Temporal lobe (tissue), 2 donors: ENCODE results near the gene PRPF38B.

GRCh38 chr1:103561519-103561997 lies 9.8 kb upstream of the AMY2B start:
- RAMPAGE, long total RNA, result no peak

- RAMPAGE, long total RNA, result no peak
Observed at GRCh38 chr1:104072904-104073126, 323.1 kb downstream of the AMY1C start.

GRCh38 chr1:107675495-107675934 lies 289.5 kb downstream of the VAV3 start:
- RAMPAGE, long total RNA, result no peak

- RAMPAGE, long total RNA, result no peak
Observed at GRCh38 chr1:107683717-107684092, 281.3 kb downstream of the VAV3 start.

- RAMPAGE, long total RNA, result no peak
Observed at GRCh38 chr1:107877792-107878036, 87.3 kb downstream of the VAV3 start.

GRCh38 chr1:107964282-107965038 lies 520 bp downstream of the VAV3 start:
- RAMPAGE, long total RNA, result no peak

DNA sequence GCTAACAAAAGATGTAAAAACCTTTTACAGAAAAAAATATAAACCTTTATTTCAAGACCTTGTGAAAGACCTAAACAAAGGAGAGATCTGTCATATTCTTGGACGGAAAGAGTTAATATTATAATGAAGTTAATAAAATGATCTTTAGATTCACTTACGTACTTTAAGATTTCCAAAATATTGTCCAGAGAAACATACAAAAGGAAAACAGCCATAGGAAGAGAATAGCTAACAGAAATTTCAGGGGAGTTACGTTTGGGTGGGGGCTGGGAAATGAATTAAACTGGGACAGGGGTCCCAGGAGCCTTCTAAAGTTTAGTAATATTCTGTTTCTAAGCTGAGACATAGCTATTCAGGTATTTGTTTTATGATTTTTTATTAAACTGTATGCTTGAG lies 94.0 kb downstream of the SLC25A24 start:
- RAMPAGE, long total RNA, result no peak

- RAMPAGE, long total RNA, result no peak
Observed at GRCh38 chr1:108536692-108537336, 23.1 kb upstream of the EEIG2 start.

- RAMPAGE, long total RNA, result no peak
Observed at GRCh38 chr1:108601350-108602064, 41.6 kb downstream of the EEIG2 start.

GRCh38 chr1:108692276-108693238 lies at the start of gene PRPF38B:
PRPF38B (plus strand) TSS chr1:108692310.
- RAMPAGE, long total RNA, result start-site peak on the plus strand at chr1:108692313-108692340, 25 and 165 reads in 2 replicates

- RAMPAGE, long total RNA, result no peak
Observed at GRCh38 chr1:108852068-108852521, 4.8 kb downstream of the AKNAD1 start.

DNA sequence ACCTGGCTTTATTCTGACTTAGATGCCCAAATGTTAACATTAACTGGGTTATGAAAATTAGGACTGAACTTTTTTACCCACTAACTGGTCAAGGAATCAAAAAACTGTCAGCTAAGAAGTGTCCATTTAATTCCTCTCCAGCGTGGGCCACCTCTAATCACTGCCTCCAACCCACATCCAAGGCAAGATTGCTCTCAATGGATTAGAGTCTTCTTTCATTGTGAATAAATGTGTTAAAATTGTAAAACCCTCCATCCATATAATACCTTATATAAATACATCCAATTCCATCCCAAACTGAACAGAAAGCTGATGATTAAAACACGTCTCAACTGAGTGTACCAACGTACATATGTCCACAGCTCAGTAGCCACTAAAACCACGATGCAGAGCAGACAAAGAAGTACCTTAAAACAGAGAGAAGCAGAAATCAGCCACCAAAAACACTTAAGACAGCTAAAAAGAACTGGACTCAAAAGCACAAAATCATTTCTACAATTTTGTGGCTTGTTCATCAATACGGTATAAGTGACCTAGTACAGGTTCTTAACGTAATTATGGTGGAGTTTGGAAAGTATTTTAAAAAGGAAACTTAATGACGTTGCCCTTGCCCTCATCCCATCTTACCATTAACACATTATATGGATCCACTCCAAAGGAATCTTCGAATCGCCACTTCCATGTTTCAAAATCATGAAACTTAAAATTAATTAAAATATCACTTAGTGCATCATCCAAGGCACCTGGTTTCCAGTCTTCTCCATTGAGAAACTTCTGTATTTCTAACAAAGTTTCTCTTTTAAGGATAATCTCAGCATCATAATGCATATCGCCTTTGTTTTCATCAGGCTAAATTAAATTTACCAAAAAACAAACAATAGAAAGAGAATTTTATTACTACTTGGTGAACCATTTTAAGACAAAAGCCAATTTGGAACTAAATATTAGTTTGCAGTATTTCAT lies 19.8 kb downstream of the CLCC1 start:
- RAMPAGE, long total RNA, result no peak

DNA sequence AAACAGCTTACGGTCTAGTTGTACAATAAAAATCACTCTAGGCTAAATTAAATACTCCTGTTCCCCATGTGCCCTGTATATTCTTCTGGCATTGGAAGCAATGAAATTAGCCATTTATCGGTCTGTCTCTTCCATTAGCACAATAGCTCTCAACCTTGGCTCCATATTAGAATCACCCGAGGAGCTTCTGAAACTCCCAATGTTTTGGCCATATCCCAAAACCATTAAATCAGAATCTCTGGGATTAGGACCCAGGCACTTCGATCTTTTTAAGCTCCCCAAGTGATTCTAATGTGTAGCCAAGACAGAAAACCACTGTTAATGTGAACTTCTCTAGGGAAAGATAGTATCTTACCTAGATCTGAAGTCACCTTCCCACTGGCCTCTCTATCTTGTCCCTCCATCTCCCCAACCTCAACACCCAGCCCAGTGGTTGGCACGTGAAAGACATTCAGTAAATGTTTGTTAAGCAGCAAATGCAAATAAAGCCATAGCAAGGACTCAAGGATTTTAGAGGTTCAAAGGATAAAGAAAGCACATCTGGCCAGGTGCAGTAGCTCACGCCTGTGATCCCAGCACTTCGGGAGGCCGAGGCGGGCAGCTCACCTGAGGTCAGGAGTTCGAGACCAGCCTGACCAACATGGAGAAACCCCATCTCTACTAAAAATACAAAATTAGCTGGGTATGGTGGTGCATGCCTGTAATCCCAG lies 9.9 kb downstream of the CLCC1 start:
- RAMPAGE, long total RNA, result no peak

GRCh38 chr1:108962017-108962440 lies 1.3 kb downstream of the CLCC1 start:
- RAMPAGE, long total RNA, result no peak

GRCh38 chr1:109131951-109132650 lies 18.2 kb downstream of the ELAPOR1 start:
- RAMPAGE, long total RNA, result no peak

GRCh38 chr1:109250652-109251213 lies 1.4 kb downstream of the CELSR2 start:
- RAMPAGE, long total RNA, result no peak

GRCh38 chr1:109254165-109254601 lies 4.8 kb downstream of the CELSR2 start:
- RAMPAGE, long total RNA, result no peak

DNA sequence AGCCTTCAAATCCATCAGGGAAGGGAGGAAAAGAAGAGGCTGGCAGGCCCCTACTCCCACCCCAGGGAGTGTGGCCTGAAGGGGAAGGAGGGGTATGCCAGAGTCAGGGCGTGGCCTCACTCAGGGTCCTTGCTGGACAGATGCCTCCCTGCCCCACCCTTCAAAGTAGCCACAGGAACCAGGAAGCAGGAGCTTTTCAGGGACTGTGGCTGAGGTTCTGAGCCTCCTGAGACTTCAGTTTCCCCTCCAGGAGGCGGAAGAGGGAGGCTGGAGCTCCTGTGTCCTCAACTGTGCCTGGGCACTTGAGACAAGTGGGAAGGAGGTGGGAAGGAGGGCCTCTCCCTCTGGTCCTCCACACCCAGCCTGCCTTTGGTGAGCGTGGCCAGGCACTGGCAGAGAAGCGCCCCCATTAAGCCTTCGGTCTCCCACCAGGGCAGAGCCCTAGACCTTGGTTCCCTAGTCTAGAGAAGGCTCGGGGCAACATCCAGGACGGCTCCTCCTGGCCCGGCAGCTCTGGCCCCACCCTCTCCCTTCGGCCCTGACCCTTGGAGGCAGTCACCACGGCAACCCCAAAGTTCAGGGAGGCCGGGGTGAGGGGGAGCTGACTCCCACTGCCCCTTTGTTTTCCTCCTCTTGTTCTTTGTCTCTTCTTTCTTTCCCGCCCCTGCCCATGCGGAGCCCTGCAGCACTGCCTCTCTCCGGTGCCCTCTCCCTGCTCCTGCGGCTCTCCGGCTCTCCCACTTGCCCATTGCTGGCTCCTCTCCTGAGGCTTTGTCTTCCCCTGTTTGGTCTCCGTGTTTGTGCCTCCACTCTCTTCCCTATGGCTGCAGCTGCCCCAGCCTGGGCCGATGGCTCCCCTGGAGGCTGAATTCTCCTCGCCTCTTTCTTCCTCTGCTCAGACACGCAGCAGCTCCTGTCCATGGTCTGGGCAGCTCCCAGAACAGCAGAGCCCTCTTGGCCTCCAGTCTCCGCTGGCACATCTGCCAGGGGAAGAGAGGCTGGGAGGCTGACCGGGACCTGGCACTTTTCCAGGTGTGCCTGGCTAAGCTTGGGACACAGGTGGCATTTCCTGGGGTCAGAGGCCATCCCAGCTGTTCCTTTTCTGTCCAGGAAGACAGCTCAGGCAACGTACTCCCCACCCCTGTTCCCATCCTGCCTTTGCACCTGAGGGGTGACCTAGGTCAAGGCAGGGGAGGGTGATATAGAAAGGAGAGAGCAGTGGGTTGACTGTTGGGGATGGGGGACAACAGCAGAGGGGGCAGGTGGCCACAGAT lies 5.7 kb downstream of the CELSR2 start:
- RAMPAGE, long total RNA, result no peak

- RAMPAGE, long total RNA, result no peak
Observed at GRCh38 chr1:109273575-109274366, 9.2 kb downstream of the PSRC1 start.

DNA sequence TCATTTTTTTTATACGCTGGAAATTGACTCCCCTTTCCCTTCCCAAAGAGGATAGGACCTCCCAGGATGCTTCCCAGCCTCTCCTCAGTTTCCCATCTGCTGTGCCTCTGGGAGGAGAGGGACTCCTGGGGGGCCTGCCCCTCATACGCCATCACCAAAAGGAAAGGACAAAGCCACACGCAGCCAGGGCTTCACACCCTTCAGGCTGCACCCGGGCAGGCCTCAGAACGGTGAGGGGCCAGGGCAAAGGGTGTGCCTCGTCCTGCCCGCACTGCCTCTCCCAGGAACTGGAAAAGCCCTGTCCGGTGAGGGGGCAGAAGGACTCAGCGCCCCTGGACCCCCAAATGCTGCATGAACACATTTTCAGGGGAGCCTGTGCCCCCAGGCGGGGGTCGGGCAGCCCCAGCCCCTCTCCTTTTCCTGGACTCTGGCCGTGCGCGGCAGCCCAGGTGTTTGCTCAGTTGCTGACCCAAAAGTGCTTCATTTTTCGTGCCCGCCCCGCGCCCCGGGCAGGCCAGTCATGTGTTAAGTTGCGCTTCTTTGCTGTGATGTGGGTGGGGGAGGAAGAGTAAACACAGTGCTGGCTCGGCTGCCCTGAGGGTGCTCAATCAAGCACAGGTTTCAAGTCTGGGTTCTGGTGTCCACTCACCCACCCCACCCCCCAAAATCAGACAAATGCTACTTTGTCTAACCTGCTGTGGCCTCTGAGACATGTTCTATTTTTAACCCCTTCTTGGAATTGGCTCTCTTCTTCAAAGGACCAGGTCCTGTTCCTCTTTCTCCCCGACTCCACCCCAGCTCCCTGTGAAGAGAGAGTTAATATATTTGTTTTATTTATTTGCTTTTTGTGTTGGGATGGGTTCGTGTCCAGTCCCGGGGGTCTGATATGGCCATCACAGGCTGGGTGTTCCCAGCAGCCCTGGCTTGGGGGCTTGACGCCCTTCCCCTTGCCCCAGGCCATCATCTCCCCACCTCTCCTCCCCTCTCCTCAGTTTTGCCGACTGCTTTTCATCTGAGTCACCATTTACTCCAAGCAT lies 8.3 kb downstream of the PSRC1 start:
- RAMPAGE, long total RNA, result no peak